Epidermal melanocyte (primary cell): Measurements from ENCODE around the genes DNAJC7 and EZH1.

DNA sequence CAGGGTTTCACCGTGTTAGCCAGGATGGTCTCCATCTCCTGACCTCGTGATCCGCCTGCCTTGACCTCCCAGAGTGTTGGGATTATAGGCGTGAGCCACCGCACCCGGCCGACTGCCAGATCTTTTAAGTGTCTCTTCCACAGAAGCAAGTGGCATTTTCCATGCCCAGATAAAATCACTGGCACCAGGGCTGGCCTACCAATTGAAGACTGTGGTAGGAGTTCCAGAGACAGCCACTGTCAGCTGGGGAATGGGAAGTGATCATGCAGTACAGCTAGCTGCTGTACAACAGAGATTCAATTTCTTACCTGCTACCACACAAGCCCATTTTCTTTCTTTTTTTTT is 17.9 kb downstream of the CNP start:
- RRBS, result no CpG with 5 or more reads among the region's 7 CpGs

- RRBS, result 5% methylated on average over 25 of the region's 58 CpGs
Measured at GRCh38 chr17:42017318-42018353, at the start of gene DNAJC7. Gene DNAJC7 (minus strand): TSS chr17:42017439.

GRCh38 chr17:42023406-42023998 is 3.6 kb downstream of the NKIRAS2 start:
- RRBS, result 100% methylated on average over 3 of the region's 11 CpGs

DNA sequence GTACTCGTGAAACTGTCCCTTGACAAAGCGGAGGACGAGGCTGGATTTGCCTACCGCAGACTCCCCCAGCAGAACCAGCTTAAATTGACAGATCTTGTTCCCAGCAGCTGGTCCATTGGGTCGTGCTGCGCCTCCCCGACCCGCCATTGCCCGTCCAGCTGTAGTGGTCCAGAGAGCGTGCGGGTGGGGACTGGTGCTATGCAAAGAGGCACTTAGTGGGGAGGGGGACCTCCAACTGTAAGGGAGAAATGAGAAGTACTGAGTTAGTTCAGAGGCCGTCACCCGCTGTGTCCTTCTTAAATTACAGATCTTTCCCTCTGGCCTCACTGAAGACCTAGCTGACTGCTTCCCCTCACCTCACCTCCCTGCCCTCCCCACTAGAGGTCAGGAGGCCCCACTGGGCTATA is 7.8 kb downstream of the HSPB9 start:
- RRBS, result no CpG with 5 or more reads among the region's 13 CpGs

- RRBS, result no CpG with 5 or more reads among the region's 10 CpGs
Measured at GRCh38 chr17:42135462-42136124, 13.0 kb downstream of the HSPB9 start.

- RRBS, result no CpG with 5 or more reads among the region's 7 CpGs
Measured at GRCh38 chr17:42273509-42274355, 2.5 kb downstream of the STAT5B start.

DNA sequence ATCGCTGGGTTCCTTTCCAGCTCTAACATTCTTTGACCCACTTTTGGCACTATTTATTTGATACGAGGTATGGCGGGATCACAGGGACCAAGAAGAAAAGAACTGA is 1.1 kb downstream of the STAT5B start:
- RRBS, result no CpG with 5 or more reads among the region's 3 CpGs

DNA sequence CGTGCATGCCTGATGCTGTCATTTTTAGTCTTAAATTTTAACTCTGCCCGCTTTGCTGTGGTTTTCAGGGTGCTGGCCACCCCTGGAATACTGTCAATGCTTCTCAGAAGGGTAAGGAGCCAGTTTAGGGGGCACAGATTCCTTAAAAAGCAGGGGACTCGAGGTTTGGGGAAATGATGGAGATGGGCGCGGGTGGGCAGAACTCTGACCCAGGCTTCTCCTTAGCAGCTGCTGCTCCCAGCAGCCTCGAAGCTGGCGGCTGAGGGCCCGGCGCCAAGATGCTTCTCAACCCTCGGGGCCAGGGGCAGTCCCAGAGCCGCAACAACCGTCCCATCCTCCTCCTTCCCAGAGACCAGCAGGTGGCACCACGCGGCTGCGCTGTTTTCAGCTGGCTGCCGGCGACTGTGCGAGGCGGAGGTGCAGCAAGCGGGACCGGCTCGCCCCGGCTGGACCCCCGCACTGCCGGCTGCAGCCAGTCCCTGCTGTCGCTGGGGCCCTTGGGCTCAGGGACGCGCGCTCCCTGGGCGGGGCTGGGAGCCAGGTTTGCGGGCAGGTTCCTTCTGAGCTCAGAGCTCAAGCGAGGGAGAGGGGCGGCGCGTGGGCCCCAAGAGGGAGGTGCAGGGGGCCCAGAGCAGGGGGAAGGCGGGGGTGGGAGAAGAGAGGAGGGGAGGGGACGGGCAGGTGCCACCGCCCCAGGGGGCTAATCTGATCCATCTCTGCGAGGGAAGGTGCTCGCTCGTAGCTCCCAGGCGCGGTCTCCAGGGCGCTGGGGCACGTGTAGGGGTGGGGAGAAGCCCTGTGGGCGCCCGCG is 23.9 kb downstream of the STAT5A start:
- RRBS, result 22% methylated on average over 5 of the region's 48 CpGs

GRCh38 chr17:42405024-42405501 is 16.8 kb upstream of the STAT3 start:
- RRBS, result no CpG with 5 or more reads among the region's 40 CpGs

GRCh38 chr17:42407945-42408572 is 15.0 kb downstream of the CAVIN1 start:
- RRBS, result no CpG with 5 or more reads among the region's 5 CpGs

DNA sequence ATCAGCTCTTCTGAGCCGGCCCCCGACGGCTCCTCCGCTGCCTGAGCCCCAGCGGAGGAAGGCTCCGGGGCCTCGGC is 251 bp downstream of the CAVIN1 start:
- RRBS, result 5% methylated on average over 6 of the region's 7 CpGs

GRCh38 chr17:42518092-42518788 is 17.8 kb upstream of the NAGLU start:
- RRBS, result no CpG with 5 or more reads among the region's 9 CpGs

- RRBS, result no CpG with 5 or more reads among the region's 20 CpGs
Measured at GRCh38 chr17:42677204-42677683, 450 bp upstream of the PLEKHH3 start.

- RRBS, result 12% methylated on average over 10 of the region's 81 CpGs
Measured at GRCh38 chr17:42679496-42680399, 1.9 kb downstream of the CCR10 start.

DNA sequence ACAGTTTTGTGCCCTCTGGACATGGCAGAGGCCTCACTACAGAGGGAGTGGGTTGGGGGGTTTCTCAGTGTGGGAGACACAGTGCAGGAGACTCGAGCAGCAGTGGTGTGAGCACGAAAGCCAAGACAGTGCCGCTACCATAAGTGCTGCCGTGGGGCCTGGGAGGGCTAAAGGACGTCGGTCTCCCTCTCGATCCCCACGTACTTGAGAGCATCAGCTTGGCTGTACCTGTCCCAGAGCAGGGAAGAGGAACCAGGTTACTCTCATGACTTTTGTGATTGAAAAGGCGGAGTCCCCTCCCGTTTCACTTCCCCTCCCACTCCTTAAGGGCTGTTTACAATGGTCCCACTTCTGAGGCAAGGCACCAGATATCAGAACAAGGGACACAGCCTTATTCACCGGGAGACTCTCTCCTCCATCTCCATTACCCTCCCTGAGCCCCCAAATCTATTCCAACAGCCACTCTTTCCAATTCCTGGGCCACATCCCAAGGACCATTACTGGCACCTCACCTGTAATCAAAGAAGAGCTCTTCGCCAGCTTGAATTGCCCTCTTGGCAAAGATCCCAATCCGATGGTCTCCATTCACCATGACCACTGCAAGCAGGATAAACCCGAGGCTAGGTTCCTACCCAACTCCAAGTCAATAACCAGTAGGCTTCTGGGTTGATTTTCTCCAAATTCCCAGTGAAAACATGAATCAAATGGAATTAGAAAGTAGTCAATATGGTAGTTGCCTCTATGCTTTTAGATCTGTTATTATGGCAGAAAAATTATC is 20.2 kb downstream of the CNTNAP1 start:
- RRBS, result no CpG with 5 or more reads among the region's 14 CpGs

- RRBS, result no CpG with 5 or more reads among the region's 7 CpGs
Measured at GRCh38 chr17:42709523-42710539, 27.5 kb downstream of the CNTNAP1 start.

DNA sequence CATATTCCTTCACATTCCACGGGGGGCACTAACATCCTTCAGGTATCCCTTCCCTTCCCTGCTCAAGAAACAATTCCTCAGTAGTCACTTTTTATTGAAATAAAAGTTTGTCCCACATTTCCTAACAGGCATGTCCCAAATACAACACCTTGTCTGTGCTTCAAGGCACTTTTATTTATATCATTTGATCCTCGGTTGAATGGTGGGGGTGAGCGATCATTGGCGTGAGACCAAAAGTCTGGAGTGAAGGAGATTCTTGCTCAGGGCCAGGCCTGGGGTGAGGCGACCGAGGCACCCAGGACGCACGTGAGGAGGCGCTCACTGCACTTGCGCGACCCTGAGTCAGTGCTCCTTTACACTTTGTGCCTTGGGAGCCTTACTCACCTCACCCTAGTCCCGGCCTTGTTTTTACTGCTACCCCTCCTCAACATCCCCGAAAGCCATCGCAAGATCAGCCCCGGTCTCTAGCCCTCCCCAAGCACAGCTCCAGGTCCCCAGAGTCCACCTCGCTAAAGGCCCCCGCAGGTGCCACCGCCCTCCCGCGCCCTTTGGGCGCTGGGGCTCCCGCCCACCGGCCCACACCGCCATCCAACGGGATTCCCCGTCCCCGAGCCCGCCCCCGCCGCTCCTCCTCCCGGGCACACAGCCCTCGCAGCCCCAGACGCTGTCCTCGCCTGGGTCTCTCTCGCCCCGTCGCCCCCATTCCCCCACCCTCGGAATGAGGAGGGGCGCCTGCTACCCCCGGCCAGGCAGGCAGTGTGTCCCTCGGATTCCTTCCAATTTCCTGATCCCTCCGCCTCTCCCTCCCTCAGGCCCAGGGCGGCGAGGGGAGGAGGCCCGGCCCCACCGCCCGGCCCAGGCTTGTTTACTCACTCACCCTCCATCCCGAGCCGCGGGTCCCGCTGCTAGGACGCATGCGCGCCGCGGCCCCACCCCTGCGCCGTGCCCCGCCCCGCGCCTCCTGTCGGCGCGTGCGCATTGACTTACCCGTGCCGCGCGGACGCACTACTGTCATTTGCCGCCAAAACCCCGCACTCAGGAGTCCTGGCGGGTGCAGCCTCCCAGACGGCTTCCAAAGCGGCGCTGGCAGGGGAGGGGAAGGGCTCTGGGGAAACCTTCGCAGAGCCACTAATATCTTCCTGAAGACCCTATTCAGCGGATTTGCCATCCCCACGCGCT is at the start of gene EZH1:
TSS of gene EZH1 (minus strand) at position 907 of the 1,179 bp plus-strand sequence.
- RRBS, result 3% methylated on average over 24 of the region's 80 CpGs

- RRBS, result no CpG with 5 or more reads among the region's 22 CpGs
Measured at GRCh38 chr17:42795449-42796348, 2.8 kb downstream of the COA3 start.

- RRBS, result no CpG with 5 or more reads among the region's 10 CpGs
Measured at GRCh38 chr17:42798058-42798326, 512 bp downstream of the COA3 start.

DNA sequence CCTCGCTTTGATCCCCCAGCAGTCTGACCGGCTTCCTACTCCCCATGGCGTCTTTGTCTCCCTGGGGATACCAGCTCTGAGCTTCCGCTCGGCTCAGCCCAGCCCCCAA is 359 bp downstream of the PSME3 start:
- RRBS, result 3% methylated on average over 4 of the region's 5 CpGs